Parotid gland (tissue), 1 donor: ENCODE measurements around the genes HDAC3 and NDFIP1.

DNA sequence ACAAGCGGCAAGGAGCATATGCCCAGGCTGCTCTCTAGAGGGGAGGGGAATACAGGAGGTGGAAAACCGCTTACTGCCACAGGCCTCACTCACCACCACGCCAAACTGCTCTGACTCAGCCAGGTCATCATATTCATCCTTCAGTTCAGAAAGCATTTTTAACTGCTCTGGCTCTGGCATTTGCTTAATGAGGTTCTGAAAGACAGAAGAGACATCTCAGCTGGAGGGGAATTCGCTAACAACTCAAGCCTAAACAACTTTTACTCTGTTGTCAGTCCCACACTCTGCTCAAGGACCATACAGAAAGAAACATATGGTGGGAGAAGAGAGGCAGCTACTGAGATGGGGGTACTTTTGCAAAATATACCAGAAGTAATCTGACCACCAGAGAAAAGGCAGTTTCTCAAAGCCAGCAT, 40.2 kb downstream of the PCDHGC5 start:
- PRO-cap: no peak

DNA sequence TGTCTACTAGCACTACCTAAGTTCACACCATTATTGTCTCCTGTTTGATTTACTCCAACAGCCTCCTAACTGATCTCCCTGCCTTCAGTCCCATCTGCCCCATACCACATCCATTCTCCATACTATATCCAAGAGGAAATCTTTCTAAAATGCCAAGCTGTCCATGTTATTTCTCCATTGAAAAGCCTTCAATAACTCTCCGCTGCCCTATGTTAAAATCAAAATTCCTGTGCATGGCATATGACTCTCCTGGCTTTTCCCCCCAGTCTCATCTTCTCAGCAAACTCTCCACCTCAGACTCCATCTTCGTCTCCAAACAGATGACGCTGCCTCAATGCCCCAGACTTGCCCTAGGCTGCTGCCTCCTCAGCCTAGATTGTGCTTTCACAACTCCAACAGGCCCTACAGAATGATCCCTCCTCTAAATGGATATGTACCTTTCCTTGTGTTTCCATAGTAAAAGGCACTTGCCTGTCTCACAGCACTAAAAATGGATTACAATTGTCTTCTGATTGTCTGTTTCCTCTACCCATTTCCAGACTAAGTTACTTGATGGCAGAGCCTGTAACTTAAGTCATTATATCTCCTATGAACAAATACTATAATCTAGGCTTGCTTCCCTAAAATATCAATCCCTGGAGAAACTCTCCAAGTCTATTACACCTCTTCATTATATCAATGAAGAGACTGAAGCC, 27.8 kb downstream of the DIAPH1 start:
- PRO-cap: no peak

DNA sequence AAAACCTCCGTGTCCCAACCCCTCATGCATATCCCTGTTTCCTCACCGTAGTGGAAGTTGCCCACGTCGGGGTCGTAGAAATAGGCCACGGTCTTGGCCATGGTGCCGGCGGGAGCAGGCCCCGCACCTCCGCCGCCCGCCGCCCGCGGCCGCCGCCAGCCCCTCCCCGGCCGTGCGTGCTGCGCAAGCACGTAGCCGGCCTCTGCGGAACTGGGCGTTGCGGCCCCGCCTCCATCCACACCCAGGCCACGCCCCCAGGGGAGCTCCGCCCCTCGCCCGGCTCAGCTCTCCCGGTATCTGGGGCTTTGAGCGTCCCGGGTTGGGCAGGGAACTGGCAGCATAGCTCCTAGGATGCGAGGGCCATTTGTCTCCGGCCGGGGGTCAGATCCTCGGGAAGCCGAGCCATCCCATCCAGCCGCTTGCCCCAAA, at the start of gene HDAC3:
Gene HDAC3, minus strand, starts transcription at position 160 of the 429 bp plus-strand sequence.
- PRO-cap: bidirectional peak, plus-strand start at position 312 of the sequence, minus-strand start at position 142 of the sequence

DNA sequence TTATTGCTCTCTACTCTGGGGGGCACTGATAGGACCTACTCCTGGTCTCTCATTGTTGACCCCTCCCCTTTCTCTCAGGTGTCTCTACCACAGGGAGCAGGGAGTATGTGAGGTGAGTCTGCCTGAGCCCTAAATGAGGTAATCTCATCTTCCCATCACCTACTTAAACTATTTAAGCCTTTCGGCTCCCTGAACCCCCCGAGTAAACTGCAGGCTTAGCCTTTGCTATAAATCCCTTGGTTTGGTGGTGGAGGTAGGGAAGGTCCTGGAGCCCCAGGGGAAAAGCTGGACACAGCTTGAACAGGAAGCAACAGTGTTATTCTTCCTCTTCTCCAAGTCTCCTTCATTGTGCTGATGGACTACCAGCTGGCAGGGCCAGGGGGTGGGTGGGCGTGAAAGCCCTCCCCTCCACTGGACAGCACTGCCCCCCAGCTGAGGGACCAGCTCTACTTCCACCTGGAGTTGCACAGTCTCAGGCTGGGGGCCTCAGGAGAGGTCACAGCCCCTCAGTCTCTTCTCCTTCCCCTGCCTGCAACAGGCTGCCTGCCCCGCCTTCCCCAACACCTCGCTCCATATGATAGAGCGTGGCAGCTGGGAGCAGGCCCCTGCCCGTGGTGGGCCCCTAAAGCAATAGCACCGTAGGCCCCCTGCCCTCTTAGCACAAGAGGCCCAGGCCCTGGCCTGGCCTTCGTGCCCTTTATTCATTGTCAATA, 3.7 kb downstream of the RELL2 start:
- PRO-cap: no peak

GRCh38 chr5:141672624-141672905, 9.5 kb downstream of the ARAP3 start:
- PRO-cap: no peak

DNA sequence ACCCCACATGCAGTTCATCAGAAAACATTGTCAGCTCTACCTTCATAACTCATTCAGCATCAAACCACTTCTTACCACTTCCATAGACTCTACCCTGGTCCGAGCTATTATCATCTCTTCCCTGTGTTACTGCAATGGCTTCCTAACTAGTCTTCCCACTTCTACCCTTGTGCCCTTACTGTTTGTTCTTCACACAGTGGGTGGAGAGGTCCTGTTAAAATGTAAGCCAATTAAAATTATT, 22.7 kb upstream of the ARAP3 start:
- PRO-cap: no peak

GRCh38 chr5:142108719-142109747, at the start of gene NDFIP1:
Gene NDFIP1 (plus strand): TSS chr5:142108779.
- PRO-cap: bidirectional peak, plus-strand start at chr5:142108825, minus-strand start at chr5:142108688

GRCh38 chr5:142143434-142144217, 35.0 kb downstream of the NDFIP1 start:
- PRO-cap: no peak

- PRO-cap: no peak
These were observed 107.6 kb downstream of the NDFIP1 start for GRCh38 chr5:142215892-142216953.

- PRO-cap: no peak
These were observed 75.8 kb downstream of the SPRY4 start for GRCh38 chr5:142248862-142249661.

DNA sequence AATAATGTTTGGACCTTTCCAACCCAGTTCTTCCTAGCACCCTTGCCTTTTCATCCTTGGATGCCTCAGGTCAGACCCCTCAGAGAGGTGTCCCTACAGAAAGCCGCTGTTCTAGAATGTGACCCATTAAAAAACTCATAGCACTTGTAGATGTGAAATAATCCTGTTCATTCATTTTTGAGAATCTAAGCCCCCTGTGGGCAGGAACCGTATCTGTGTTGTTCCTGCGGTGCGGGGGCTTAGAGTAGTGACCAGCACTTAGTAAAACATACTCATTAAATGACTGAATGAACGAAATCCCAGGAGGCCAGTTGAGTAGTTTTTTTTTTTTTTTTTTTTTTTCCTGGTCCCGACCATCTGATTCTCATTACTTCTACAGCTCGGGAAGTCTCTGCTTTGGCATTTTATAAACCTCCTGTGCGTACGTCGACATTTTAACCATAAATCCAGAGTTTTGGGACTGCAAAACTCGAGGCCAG, 31.4 kb upstream of the SPRY4 start:
- PRO-cap: no peak

GRCh38 chr5:142364108-142364971, 39.5 kb upstream of the SPRY4 start:
- PRO-cap: bidirectional peak, plus-strand start at chr5:142364776, minus-strand start at chr5:142364644

- PRO-cap: no peak
These were observed 41.1 kb downstream of the FGF1 start for GRCh38 chr5:142644701-142645359.

DNA sequence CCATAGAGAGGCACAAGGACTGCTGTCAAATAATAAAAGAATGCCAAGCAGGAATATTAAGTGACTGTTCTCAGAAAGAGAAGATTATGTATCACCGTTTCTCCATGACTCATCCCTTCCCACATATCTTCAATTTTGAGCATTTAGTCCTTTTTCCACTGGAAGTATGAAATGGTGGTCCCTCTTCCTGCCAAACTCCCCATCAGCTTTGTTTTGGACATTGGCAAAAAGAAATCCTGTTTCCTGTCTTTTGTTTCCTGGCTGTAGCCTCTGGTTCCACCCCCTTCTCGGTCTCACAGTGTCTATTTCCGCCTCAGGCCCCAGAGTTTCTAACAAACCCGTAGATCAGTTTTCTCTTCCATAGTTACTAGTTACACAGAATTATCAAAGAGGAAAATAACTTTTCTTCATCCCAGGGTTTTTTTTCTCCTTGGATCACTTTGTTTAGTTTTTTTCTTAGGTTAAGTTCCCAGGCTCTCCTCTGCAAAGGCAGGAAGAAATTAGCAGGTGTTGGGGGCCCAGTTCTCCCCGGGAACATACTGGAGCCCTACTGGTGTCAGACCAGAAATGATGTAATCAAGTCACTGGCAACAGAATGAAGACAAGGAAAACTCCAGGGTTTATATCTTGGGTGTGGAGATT, 26.4 kb upstream of the ARHGAP26 start:
- PRO-cap: unidirectional peak, minus-strand start at position 204 of the sequence

DNA sequence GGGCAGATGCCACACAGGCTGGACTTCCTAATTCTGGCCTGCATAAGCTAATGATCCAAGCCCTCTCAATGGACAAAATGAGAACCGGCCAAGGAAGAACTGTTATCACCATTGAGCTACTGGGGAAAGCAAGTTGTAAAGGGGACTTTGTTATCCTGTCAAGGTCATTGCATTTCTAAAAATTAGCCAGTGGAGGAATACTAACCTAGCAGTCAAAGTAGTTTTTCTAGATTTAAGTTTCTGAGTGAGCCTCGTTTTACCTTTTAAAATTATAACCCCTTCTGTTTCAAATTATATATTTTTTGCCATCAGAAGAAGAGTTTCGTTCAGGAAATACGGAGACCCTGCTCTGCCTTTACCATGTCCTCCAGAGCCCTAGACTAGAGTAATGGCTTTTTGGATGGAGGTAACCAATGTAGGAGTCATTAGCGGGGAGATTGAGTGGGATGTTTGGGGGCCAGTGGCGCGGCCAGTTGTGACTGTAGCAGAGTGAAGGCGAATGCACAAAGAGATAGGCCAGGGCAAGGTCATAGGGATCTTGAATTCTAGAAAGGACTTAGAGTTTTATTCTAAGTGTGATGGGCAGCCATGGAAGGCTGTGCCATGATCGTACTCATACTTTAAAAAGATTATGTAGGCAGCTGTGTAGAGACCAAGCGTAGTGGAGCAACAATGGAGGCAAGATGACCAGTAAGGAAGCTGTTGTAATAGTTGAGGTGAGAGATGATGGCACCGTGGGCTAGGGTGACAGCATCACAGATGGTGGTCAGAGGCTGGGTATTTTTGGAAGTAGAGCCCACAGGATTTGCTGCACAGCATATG, 7.3 kb downstream of the ARHGAP26 start:
- PRO-cap: no peak

GRCh38 chr5:142808467-142808947, 38.3 kb downstream of the ARHGAP26 start:
- PRO-cap: no peak

- PRO-cap: no peak
These were observed 67.1 kb downstream of the ARHGAP26 start for GRCh38 chr5:142837158-142837760.

DNA sequence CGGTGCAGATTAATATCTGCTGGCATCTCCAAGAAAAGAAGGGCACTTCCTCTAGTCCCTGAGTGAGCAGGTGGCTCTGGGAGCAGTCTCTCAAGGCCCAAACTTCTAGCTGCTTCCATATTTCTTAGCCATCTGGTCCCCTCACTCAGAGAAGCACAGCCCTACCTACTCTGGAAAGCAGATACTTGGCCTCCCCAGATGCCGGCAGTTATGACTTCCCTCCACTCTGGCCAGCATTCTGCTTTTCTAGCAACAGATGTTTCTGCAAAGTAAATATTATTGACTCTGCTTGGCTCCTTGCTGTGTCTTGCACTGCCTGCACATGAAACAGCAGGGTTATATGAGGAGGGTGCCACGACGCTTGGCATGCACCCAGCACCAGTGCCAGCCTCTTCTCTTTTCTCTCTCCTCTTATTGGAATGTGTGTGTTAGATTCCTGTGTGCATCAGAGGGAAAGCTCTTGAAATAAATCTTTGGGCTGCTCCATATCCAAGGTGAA, 99.7 kb downstream of the ARHGAP26 start:
- PRO-cap: no peak

GRCh38 chr5:142906789-142908016, 137.0 kb downstream of the ARHGAP26 start:
- PRO-cap: no peak

DNA sequence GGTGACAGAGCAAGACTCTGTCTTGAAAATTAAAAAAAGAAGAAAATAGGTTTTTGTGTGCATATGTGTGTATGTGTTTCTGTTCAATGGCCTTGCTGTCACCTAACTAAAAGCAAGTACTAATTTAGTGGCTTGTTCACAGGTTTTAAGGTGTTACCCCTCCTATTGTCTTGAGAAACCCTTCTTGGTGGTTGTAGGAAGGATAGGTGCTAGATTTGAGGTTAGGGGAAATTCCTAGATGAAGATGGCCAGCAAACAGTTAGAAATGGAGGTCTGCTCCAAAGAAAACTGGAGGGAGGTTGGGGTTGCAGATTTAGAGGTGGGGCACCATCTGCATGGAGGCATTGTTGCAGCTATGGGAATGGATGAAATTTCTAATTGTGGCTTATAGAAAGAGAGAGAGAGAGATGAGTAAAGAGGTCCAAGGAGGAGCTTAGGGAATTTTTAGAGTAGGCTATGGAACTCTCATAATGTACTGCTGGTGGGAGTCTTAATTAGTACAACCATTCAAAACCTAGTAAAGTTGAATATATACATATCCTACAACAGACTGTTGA, 226.4 kb downstream of the ARHGAP26 start:
- PRO-cap: no peak